ENCODE measurements around a stretch of chr9.

GRCh38 chr9:131214631-131215525 lies 61.4 kb downstream of the FAM78A start:
- PRO-cap, result no peak

DNA sequence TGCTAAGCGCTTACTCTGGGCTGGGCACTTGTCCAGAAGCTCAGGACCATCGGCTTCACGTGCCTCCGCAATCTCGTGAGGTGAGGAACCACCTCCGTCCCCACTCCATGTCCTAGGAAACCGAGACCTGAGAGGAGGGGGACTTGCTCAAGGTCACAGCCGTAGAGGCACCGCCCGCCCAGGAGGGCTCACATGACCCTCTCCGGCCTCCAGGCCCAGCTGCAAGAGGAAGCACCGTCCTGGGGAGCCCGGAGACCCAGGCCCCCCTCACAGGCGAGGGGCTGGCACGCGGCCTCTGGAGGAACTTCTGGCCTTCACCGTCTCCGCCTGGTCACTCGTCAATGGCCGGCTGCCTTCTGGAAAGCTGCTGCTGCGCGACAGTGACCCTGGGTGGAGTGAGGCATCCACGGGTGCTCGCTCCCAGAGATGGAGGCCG lies 24.2 kb downstream of the FAM78A start:
- PRO-cap, result no peak

DNA sequence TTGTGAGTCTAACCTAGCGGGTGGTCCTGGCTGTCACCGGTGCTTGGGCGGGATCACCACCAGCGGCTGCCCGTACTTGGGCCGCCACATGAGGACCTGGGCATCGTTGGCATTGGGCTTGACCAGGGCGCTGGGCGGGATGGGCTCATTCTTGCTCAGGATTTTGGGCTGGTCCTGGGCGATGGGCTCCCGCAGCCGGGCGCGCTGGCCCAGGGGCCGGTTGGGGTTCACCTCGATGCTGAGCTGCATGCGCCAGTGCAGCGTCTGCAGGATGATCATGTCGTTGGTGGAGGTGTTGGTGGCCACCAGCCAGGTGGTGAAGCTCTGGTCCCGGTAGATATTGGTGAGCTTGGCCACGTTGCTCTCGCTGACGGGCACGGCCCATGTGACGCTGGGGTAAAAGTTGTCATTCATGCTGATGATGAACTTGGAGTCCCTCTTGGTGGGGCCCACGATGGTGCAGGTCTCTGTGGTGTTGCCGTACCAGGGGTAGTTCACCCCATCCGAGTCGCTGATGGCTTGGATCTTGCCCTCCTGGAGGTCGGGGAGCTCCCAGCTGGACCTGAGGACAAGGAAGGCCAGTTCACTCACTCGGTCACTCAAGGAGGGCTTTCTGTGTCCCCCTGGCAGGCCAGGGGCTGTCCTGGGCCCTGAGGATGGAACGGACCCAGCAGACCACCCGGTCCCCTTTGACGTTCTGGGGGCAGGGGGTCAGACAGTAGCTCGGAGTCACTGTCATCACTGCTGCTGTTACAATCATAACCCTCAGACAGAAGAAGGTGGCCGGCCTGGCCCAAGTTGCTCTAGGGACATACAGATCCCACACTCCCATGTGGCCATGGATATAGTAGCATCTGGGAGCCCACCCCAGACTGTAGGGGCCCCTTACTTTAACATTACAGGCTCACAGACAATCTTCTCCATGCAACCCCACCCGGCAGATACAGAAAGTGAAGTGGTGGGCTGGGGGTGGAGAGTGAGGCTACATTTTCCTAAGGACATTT lies 15.2 kb downstream of the FAM78A start:
- PRO-cap, result no peak

DNA sequence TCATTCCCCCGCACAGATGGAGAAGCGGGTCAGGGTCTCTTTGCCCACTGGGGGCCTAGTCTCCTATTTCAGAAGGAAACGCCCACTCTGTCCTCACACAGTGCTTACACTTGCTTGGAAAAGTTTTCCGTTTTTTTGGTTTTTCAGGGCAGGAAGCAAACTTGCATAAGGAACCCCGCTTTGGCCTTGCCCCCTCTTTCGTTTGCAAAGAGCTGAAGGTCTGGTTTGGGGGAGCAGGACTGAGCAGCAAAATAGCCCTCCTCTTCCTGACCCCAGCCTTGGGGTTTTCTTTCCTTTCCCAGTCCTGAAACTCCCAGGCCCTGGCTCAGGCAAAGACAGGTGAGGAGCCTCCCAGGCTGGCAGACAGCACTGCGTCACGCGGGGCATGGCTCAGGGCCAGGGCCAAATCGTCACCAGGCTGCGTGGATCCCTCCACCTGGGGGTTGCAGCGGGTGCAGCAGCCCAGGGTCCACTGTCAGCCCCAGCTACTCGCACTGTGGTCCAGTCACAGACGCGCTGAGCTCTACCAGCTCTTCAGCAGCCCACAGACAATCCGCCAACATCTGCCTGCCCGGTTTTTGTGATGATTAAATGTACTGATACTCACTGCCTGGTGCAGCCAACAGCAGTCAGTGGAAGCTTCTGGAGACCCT lies 12.2 kb downstream of the FAM78A start:
- PRO-cap, result no peak

DNA sequence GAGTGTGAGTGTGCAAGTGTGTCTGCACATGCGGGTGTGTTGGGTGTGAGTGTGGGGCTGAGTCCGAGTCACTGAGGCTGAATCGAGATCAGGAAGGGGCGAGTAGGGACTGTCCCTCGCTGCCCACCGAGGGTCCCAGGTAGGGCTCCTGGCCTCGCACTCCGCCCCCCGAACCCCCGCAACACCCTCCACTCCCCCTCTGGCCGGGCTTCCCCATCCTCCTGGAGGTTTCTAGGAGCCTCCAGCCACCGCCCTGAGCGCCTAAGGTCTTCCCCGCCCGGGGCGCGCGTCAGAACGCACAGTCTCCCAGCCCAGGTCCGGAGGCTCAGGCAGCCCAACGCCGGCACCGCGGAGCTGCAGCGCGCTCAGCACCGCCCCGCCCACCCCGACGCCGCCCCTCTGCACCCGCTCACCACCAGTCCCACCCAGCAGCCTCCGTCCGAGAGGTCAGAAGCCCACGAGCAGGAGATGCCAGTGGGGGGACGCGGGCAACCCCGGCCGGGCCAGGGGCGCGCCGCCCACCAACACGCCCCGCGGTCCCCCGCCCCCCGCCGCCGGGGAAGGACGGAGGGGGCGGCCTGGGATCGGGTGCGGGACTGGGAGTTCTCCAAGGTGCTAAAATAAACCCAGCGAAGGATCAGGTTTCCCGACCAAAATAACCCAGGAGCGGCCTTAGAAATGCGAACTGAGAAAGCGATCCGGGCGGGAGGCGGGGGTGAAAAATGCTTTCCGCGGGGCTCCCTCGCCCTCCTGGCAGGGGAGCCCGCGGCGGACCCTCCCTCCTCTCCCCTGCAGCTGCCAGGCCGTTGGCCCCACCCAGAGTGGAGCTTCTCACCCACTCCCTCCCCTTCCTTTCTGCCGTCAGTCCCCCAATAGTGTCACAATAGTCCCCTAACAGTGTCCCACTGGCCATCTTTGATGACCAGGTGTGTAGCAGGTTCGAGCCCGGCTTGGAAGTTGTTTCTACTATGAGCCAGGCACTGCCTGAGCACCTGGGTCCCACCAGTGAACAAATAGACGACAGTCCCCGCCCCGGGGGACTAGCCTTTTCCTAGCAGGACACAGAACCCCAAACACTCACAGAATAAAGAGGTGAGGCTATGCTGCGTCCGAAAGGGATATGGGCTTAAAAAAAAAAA lies 6.6 kb upstream of the FAM78A start:
- PRO-cap, result no peak

DNA sequence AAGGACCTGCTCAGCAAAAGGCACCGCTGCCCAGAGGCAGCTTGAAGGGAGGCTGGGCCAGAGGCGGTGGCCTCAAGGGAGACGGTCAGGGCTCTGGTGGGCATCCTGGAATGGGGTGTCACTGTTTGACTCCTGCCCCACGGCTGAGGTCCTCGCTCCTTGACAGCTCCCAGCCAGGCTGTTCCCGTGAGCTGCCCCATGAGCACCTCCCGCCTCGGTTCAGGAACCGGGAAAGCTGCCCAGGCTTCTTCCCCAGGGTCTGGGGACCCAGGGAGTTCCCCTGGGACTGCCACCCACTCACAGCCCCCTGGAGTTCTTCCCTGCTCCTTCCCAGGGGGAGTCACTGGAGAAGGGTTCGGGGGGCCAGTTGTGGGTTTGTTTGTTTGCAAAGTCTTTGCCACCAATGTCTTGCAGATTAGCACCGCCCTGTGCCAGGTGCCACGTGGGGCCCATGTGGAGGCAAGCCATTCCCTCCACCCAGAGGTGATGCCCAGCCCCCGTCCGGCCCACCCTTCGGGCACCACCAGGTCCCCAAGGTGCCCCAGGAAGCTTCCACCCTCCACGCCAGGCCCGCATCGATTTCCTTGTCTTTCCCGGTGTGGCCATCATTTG lies 1.3 kb downstream of the PLPP7 start:
- PRO-cap, result no peak

DNA sequence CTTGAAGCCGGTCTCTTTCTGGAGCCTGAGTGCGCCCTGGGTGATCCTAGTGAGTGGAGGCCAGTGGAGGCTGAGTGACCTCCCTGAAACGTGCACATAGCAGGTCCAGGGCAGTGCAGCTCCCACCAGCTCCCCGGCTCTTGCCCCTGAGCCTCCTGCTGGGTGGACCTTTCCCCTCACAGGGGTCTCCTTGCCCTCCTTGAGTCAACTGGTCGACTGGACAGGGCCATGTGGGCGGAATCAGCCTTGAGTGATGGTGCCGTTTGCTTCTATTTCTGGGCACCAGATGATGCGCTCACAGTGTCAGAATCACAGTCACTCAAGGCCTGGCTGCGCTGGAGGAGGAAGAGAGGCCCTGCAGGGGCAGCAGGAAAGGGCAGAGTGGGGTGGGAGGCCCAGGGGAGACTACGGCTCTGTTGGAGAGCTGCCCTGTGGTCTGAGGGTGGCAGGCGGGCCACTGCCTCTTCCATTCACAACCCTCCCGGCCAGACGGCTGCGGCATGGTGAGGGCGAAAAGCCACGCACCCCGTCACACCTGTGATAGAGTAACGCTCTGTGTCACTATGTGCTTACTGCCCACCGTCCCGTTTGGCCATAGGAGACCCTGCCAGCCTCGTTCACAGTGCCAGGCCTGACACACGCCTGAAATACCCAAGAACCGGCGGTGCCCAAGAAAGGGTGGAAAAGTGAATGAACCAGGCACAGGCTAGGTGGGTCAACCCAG lies 9.8 kb downstream of the PLPP7 start:
- PRO-cap, result no peak

DNA sequence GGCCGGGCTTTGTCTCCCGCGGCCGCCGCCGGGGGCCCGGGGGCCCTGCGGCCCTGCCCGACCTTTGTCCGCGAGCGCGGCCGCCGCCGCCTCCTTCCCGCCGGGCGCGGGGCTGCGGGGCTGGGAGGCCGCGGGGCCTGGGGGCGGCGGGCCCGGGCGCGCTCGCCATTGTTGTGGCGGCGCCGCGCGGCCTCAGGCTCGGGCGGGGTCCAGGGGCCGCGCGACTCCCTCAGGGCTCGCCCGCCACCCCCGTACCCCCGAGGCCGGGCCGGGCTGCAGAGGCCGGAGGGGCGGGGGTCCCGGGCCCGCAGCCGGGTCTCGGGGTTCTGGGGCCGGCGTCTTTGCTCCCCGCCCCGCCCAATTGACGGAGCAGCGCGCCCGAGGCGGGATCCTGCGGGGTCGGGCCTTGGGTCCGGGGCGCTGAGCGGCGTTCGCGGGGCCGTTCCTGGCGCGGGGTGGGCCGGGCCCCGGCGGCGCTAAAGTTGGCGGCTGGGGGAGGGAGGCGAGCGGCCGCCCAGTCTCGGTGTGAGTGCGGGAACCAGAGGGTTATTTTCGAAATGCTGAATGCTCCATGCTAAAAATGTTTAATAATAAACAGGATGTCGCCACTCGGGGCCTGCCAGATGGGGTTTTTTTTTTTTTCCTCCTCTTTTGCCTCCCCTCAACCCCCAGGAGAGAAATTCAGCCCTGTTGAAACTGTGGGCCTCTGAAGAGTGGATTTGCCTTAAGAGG lies 612 bp downstream of the PRRC2B start:
- PRO-cap, result bidirectional peak, plus-strand start at position 94 of the sequence, minus-strand start at position 47 of the sequence; bidirectional peak, plus-strand start at position 399 of the sequence, minus-strand start at position 363 of the sequence

DNA sequence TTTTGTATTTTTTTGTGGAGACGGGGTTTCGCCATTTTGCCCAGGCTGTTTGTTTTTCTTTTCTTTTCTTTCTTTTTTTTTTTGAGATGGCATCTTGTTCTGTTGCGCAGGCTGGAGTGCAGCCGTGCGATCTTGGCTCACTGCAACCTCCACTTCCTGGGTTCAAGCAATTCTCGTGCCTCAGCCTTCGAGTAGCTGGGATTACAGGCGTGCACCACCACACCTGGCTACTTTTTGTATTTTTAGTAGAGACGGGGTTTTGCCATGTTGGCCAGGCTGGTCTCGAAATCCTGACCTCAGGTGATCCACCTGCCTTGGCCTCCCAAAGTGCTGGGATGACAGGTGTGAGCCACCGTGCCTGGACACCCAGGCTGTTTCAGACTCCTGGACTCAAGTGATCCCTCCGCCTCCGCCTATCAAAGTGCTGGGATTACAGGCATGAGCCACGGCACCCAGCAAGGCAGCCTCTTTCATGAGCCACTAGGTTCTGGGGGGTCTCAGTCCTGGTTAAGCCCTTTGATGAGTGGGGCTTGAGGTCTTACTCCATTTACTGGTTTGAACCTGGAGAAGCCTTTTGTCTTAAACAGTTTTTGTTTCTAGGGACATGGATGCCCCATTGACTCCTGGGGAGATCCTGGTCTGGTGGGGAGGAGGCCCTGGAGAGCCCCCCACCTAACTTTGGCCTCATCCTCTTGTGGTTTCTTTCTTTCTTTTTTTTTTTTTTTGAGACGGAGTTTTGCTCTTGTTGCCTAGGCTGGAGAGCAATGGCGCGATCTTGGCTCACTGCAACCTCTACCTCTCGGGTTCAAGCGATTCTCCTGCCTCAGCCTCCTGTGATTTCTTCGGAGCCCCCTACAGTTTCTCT lies 6.6 kb downstream of the PRRC2B start:
- PRO-cap, result no peak

GRCh38 chr9:131403349-131403822 lies 9.5 kb downstream of the PRRC2B start:
- PRO-cap, result no peak

DNA sequence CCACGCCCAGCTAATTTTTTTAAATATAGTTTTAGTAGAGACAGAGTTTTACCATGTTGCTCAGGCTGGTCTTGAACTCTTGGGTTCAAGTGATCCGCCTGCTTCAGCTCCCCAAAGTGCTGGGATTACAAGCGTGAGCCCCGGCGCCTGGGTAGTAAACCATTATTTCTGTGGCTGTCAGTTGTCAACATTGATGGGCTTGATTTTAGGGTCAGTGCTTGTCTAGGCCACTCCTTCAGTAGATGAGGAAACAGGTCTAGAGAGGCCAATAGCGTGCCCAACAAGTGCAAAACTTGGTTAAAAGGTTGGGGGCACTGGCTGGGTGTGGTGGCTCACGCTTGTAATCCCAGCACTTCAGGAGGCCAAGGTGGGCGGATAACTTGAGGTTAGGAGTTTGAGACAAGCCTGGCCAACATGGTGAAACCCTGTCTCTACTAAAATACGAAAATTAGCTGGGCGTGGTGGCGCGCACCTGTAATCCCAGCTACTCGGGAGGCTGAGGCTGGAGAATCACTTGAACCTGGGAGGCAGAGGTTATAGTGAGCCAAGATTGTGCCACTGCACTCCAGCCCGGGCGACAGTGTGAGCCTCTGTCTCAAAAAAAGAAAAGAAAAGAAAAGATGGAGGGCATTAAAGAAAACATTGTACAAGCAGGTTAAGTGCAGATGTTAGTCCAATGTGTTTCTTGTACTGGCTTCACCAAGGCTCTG lies 30.4 kb downstream of the PRRC2B start:
- PRO-cap, result no peak

DNA sequence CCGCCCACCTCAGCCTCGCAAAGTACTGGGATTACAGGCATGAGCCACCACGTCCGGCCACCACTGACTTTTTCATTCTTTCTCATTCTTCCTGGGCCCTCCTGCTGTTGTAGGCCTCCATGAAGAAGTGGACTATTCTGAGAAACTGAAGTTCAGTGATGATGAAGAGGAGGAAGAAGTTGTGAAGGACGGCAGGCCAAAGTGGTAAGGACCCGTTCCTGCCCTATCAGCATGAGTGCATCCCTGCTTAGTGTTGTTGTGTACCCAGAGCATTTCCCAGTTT lies 47.8 kb upstream of the POMT1 start:
- PRO-cap, result no peak

- PRO-cap, result no peak
These were observed 1.3 kb downstream of the PRRT1B start for GRCh38 chr9:131546592-131547051.

DNA sequence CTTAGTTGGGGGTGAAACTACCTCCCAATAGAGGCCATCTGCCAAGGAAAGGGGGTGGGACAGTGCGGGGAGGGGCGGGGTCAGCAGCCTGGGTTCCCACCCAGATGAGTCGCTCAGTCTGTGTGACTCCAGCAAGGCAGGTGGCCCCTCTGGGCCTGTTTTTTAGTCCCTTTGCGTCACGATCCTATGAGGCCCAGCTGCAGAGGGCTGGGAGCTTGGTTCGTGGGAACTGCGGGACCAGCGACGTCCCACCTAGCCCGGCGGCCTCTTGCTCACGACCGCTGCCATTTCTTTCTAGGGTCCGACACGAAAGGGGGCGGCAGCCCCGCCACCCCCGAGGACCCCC lies 8.9 kb downstream of the PRRT1B start:
- PRO-cap, result no peak

GRCh38 chr9:131662727-131663637 lies 76.9 kb downstream of the RAPGEF1 start:
- PRO-cap, result no peak

DNA sequence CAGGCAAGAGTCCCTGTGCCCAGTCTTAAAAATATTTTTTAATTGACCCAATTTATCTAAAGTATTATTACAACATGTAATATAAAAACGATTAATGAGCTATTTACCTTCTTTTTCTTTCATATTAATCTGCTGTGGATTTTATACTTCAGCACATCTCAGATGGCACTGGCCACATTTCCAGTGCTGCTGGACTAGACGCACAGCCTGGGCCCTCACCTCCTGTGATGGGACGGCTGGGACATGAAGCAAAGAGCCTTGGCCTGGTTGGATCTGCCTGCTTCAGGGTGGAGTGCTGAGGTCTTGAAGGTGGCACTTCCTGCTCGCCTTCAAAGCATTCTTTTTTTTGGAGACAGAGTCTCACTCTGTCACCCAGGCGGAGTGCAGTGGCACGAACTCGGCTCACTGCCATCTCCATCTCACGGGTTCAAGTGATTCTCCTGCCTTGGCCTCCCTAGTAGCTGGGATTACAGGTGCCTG lies 73.2 kb downstream of the RAPGEF1 start:
- PRO-cap, result no peak

GRCh38 chr9:131672257-131673015 lies 67.4 kb downstream of the RAPGEF1 start:
- PRO-cap, result no peak

- PRO-cap, result no peak
These were observed 65.2 kb downstream of the RAPGEF1 start for GRCh38 chr9:131674261-131675498.

- PRO-cap, result no peak
These were observed 63.7 kb downstream of the RAPGEF1 start for GRCh38 chr9:131676082-131676731.

DNA sequence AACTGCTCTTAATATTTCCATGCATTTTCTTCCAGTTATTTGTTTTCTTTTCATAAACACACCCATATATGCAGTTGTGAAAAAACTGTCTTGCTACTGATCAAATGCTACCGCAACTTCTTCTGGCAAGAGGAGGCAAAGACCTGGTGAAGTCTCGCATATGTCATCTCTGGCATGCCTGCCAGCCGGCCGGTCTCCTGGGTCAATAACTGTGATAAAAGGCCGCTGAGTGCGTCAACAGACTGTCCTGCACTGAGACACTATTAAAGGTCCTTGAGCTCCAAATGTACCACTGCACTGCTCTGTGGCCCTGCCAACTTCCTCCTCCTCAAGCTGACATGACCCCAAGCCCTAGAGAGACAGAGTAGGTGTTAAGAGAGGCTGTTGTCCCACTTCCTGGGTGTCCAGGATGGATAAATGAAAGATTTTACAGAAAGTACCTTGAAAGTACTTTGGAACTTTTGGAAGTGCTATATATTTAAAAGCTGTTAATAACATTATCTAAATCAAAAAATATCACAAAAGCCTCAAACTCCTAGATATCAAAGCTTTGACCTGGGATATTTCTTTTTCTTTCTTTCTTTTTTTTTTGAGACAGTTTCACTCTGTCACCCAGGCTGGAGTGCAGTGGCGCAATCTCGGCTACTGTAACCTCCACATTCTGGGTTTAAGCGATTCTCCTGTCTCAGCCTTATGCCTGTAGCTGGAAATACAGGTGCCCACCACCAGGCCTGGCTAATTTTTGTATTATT lies 31.5 kb downstream of the RAPGEF1 start:
- PRO-cap, result no peak